Colonic mucosa (tissue), 1 donor: ENCODE measurements around the gene NDUFS6.

GRCh38 chr5:1255037-1255462, 29.9 kb downstream of the SLC6A18 start:
- PRO-cap = no peak

GRCh38 chr5:1344021-1344692, 742 bp downstream of the CLPTM1L start:
- PRO-cap = no peak

GRCh38 chr5:1477070-1477983, 32.1 kb upstream of the SLC6A3 start:
- PRO-cap = no peak

GRCh38 chr5:1484956-1485365, 38.8 kb downstream of the LPCAT1 start:
- PRO-cap = no peak

- PRO-cap = no peak
Observed at GRCh38 chr5:1510126-1510642, 13.6 kb downstream of the LPCAT1 start.

GRCh38 chr5:1563751-1564828, 40.3 kb upstream of the LPCAT1 start:
- PRO-cap = no peak

GRCh38 chr5:1800766-1801558, at the start of gene NDUFS6:
TSS of gene NDUFS6 (plus strand) at chr5:1801407.
- PRO-cap = bidirectional peak, plus-strand start at chr5:1801415, minus-strand start at chr5:1801302

DNA sequence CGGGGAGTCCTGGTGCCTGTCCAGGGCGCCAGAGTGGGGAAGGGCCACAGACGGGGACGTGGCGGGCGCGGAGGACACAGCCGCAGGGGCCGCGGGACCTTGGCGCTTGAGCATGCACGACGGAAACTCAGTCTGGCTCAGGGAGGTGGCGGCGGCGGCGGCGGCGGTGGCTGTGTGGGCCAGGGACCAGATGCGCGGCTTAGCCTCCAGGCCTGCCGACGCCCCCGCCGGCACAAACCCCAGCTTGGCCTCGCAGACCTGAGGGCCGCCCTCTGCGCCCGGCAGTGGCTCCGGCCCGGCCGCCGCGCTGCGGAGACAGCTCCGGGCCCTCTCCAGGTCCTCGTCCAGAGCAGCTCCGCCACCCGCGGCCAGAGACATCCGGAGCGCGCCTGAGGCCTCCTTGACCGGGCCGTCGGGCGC, 4.5 kb downstream of the IRX4 start:
- PRO-cap = unidirectional peak, plus-strand start at position 147 of the sequence

GRCh38 chr5:1926400-1926644, 43.6 kb upstream of the IRX4 start:
- PRO-cap = unidirectional peak, minus-strand start at chr5:1926591

DNA sequence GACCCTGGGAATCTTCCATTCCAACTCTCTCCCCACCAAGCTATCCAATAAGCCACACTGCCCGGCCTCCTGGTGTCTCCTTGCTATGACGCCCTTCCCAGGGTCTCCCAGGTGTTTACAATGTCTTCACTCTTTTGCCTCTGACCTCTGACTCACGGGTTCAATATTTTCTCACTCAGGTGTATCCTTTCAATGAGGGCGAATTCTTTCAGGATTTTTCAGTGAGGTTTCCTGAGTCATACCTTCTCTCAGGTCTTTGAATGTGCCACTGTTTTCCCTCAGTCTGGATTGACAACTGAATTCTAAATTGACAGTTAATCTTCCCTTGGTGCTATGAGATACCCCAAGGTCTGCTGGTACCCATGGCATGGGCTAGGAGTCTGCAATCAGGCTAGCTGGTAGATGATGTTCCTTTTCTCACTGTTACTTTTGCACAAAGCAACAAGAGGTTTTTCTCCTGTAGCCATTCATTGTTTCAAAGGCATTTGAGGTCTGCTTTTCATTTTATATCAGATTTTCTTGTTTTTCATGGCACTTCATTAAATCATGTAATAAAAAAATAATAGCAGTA, 53.8 kb upstream of the IRX4 start:
- PRO-cap = no peak

DNA sequence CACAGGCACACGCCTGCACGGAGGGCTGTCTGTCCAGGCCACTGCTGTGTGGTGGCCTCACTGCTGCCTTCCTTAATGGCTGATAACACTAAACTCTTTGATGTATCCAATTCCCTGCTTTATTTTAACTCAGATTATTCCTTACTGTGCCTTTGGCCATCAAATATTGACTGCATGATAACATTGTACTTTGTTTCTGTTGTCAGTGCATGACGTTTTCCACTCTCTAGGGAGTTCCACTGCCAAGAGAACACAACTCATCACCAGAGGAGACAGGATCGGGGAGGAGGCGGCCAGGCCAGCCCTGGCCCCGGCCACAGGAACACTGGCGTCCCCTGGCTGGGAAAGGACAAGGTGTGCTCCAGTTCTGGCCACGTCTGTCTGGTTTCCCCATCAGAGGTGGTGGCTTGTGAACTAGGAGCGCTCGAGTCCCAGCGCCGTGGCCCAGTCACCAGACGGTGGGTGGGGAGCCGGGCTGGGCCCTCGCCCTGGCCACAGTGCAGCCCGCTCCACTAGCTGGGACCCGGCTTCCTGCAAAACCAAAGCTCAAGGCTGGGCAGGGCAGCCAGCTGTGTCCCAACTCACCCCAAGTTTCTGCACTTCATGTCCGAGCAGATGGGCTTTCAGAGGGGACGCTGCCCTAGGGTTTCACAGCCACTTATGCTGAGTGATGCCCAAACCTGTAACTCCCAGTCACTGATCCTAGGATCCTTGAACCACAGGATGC, 211.9 kb upstream of the IRX4 start:
- PRO-cap = no peak

DNA sequence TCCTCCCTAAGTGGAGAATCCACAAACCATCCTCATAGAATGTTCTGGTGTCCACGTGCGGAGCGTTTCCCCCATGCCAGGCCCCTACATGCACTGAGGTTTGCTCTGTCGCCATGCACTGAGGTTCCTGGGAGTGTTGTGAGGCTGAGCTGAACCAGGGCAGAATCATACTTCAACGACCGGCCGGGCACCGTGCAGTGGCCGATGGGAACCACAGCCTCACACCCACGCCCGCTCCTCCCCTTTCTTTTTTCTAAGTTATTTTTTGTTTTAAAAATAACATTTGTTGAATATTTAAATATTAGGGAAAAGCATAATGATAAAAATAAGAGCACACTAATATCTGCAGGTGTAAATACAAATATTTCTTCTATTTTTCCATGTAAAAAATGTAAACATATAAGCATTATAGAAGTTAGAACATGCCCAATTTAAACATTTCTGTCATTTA, 260.4 kb upstream of the IRX4 start:
- PRO-cap = unidirectional peak, minus-strand start at position 251 of the sequence

DNA sequence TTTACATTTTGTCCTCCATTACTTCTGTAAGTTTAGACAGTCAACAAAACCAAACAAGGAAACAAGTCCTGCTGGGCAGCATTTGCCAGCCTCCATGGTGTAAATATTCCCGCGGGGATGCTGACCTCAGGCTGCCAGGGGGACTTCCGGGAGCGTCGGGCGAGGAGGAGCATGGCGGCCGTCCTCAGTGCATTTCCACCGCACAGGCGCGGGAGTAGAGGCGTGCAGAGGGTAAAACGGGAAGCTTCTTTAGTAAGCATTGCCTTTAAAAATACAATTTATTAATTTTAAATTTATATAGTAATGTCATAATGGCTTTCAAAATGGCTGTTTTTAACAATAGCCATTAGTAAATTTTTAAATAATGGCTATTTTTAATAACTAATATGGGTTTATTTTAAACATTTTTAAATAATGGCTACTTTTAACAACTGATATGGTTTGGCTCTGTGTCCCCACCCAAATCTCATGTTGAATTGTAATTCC, 385.3 kb upstream of the IRX4 start:
- PRO-cap = no peak

DNA sequence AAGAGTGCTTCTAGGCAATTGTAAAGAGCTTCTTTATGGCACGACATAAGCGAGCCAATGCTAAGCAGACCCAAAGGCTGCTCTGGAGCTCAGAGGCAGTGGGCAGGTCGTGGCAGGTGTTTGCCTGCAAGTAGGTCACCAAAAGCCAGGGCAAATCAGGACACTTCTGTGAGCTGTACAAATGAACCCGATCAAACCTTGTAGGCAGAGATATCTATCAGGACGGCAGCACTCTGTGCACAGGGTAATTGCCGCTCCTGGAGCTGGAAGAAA, 75.9 kb downstream of the IRX2 start:
- PRO-cap = no peak

DNA sequence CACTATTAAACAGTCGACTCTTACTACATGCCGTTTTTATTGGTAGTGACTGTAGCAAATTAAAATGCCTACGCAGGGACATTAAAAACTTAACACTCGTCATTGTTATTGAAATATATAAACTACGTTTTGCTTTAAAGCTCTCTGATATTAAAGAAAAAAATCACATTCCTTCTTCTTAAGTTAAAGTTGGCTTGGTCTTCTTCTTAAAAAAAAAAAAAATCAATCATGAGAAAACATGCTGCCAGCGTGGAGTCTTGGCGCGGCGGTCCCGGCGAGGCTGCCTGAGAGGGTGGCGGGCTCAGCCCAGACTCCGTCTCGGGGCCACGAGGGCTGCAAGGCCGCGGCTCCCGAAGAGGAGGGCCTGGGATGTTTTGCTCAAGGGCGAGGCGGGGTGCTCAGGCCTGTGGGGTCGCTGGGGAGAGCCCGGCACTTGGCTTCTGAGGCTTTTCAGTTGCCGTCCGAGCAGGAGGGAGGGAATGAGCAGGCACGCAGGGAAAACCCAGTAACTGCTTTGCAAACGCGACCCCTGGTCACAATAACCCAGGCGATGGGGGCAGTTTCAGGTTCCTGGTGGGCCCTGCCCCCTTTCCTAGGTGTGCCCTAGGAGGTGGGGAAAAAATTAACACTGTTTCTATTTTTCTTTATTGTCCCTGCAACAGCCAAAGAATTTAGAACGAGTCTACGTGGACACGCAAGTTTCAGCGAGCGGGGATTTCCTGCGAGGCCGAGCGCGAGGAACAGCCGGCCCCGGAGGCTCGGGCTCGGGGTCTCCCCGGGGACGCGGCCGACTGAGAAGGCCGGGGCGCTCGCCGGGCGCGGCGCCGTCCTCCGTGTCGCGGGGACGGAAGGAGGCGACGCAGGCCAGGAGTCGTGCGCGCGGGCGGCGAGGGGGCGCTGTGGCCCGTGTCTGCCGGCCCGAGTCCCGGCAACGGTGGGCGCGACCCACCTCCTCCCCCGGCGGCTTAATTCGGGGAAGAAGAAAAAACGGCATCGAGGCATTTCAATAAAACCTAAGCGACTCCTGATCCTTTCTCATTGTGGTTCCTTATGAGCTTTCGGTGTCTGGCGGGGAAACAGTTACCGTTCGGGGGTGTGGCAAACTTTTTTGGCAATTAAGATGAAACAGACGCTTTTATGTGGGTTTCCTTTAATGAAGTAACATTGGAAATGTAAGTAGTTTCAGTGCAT, 3.3 kb upstream of the IRX2 start:
- PRO-cap = no peak

DNA sequence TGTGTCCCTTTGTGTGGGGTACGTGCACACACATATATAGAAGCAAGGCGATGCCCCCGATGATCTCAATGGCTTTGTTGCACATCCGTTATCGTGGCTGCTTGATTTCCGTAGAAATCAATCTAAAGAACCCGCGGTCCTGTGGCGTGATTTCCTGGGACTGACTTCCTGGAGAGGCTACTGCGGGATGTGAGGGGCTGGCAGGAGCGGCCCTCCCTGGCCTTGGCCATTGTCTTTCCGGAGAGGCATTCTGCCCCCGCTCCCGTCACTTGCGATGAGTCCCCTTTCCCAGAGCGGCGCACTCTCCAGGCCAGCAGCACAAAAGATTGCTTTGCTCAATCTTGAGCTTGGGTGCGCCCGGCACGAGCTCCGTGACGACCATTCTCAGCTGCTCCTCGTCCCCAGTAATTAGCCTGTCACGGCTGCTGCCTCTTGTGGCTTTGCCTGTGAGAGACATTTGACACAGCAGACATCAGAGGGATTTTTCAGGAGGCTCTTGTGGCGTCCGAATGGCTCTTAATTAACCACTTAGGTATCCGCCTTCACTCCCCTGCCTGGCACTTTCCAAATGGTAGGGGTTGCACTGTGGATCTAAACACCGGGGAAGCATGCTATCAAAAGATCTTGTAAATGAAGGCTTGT, 398.0 kb upstream of the IRX1 start:
- PRO-cap = no peak

DNA sequence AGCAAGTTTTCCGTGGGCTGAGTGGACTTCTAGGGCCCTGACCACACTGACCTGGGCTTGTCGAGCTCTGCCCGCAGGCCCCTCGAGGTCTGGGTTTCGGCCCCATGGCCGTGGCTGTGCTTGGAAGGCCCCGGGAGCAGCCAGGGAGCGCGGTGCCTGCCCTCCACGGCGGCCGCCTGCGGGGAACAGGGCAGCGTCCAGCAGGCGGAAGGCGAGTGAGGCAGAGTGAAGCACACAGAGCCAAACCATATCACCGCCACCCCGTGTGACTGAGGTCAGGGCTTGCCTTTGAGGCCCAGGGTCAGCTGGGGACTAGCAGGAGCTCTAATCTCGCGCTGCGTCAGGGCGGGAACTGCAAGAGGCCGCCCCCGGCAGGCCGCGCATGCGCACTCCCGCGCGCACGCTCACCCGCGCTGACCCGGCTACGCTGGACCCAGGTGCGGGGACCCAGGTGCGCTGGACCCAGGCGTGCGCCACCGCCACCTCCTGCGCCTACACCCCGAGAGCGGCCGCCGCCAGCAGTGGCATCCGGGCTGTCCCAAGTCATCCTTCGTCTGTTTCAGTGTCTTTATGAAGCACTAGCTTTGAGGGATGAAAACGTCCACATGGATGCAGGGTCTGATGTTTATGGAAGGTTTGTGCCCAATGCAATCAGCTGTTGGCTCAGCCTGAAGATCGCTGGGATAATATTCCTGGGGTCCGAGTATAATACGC, 59.8 kb upstream of the IRX1 start:
- PRO-cap = no peak

- PRO-cap = no peak
Observed at GRCh38 chr5:3597128-3597676, 1.6 kb downstream of the IRX1 start.

- PRO-cap = no peak
Observed at GRCh38 chr5:3731303-3731681, 135.7 kb downstream of the IRX1 start.

DNA sequence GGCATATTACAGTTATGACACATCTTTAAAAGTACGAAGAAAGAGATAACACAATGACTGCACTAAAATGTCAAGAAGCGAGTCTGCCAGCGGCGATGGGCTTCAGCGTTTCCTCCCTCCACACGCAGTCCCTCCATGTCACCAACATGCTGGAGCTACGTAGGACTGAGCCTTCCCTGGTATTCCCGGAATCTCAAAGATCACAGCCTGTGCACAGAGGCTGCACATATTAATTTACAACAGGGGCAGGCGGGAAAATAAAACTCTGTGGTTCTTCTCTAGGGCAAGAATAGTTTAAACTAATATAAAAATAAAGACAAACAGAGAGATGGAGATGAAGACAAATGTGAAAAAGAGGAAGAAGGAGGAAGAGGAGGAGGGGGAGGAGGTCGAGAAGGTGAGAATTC, 257.8 kb downstream of the IRX1 start:
- PRO-cap = no peak